GM12878 (cell line): ENCODE results near the gene CYP4V2.

- RAMPAGE, long total RNA: no peak
- RRBS, 2 experiments: no CpG with 5 or more reads among the region's 30 CpGs
CAGE:
- cytosol, long polyA minus RNA: no peak
- cytosol, long polyA plus RNA: no peak
- long polyA plus RNA: no peak
- nucleolus, long total RNA: no peak
- nucleus, long polyA plus RNA: no peak
- nucleus, long total RNA: no peak
Measured at GRCh38 chr4:185737543-185738593, 74.1 kb downstream of the SORBS2 start.

DNA sequence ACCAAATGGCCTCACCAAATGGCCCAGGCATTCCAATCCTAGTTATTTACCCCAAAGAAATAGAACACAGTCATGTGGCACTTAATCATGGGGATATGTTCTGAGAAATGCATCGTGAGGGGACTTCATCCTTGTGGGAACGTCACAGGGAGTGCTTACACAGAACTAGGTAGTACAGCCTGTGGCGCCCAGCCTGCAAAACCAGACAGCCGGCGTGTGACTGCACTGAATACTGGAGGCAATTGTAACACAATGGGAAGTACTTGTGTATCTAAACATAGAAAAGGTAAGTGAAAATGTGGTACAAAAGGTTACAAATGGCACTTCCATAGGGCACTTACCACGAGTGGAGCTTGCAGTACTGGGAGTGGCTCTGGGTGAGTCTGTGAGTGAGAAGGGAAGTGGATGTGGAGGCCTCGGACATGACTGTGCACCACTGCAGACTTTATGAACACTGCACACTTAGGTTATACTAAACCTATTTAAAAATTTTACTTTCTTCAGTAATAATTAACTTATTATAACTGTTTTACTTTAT is 5.2 kb downstream of the TLR3 start:
- RAMPAGE, long total RNA: no peak
- RRBS, 2 experiments: no CpG with 5 or more reads among the region's 7 CpGs
CAGE:
- cytosol, long polyA minus RNA: no peak
- cytosol, long polyA plus RNA: no peak
- long polyA plus RNA: no peak
- nucleolus, long total RNA: no peak
- nucleus, long polyA plus RNA: no peak
- nucleus, long total RNA: no peak

DNA sequence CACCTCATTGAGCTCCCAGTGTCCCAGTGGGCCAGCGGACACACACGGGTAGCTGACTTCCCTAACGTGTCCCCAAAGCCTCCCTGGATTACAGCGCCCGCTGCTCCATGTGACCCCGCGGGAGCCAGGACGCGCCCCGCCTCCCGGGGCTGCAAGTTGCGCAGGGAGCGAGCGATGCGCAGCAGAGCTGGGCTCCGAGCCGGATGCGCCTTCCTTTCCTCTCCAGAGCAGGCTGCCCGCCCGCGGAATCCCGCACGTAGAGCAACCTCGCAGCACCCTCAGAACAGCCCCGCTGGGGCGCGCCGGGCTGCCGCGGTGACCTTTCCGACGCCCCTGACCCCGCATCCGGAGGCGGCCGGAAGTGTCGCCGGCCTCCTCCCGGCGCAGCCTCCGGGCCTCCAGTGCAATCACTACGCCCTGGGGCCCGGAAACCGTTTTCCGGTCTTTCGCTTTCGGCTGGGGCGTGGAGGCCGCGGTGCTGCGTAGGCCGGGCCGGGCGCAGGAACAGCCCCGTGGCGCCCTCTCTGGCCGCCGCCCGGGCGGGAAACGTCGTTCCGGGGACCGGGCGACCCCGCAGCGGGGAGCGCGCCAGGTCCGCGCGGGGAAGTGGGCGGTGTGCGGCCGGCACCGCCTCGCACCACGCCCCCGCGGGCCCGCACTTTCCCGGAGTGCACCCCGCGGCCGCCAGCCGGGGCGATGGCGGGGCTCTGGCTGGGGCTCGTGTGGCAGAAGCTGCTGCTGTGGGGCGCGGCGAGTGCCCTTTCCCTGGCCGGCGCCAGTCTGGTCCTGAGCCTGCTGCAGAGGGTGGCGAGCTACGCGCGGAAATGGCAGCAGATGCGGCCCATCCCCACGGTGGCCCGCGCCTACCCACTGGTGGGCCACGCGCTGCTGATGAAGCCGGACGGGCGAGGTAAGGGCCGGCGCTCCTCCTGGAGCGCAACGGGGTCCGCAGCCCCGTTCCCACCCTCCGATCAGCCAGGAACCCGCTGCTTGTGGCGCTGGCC is at the start of gene CYP4V2:
CYP4V2 (plus strand) TSS at position 440 of the 1,004 bp plus-strand sequence.
- RAMPAGE, long total RNA: no peak
- RRBS, 2 experiments: 1 to 2% methylated on average over 56 to 60 of the region's 116 CpGs
CAGE:
- cytosol, long polyA minus RNA: start-site peak on the plus strand centred at position 674 of the sequence, 32 bp wide, 5 reads
- cytosol, long polyA plus RNA: start-site peak on the plus strand centred at position 447 of the sequence, 64 bp wide, 24 and 22 reads in 2 replicates
- long polyA plus RNA: start-site peak on the plus strand centred at position 470 of the sequence, 87 bp wide, 14 and 30 reads in 2 replicates
- nucleolus, long total RNA: start-site peak on the plus strand centred at position 456 of the sequence, 59 bp wide, 44 reads; start-site peak on the plus strand centred at position 609 of the sequence, 115 bp wide, 19 reads
- nucleus, long polyA plus RNA: no peak
- nucleus, long total RNA: no peak

DNA sequence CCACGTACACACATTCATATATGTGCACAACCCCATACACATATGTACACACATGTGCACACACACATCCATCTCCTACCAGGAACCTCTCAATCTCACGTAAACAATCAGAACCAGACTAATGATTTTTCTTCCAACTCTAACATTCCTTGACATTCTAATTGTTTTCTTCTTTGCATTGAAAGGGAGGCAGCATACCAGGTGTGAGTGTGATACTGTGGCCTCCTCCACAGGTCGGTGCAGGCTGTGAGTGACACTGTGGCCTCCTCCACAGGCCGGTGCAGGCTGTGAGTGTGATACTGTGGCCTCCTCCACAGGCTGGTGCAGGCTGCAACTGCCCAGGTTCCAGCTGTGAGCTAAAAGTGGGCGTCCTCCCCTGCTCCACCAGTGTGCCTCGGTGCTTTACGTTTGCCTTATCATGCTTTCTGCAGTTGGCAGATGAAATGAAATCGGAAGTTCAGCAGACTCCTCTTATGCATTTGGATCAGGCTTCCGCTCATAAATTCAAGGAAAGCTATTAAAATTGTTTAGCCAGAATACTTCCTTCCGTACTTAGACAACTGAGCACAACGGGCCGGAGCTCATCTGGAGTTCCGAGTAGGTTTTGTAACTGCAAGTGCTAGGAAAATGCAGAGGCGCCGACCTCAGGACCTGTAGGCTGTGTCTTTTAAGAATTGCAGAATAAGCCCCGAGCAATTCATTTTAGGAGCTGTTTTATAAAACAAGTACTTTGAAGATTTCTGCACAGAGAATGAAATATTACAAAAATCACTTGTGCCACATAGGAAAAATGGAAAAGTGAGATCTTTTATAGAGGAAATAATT is 12.0 kb downstream of the CYP4V2 start:
- RAMPAGE, long total RNA: no peak
- RRBS, 2 experiments: no CpG with 5 or more reads among the region's 16 CpGs
CAGE:
- cytosol, long polyA minus RNA: no peak
- cytosol, long polyA plus RNA: no peak
- long polyA plus RNA: no peak
- nucleolus, long total RNA: no peak
- nucleus, long polyA plus RNA: no peak
- nucleus, long total RNA: no peak

DNA sequence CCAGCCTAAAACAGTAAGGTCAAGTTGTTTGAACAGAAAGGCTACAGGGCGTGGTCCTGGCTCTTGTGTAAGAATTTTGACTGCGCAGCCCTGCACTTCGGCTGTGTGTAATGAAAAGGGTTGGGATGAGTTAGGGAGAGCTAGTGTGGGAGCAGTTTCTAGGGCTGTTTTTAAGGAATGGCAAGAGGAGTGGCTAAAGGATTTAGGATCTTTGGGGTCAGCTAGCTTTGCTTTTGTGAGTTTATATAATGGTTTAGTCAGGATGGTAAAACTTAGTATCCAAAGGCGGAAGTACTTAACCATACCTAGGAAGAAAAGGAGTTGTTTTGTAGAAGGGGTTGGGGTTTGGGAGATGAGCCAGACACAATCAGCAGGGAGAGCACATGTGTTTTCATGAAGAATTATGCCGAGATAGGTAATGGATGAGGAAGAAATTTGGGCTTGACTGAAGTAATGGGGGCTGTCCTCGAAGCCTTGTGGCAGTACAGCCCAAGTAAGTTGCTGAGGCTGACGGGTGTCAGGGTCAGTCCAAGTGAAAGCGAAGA is 16.8 kb downstream of the KLKB1 start:
- RAMPAGE, long total RNA: no peak
- RRBS, 2 experiments: no CpG with 5 or more reads among the region's 8 CpGs
CAGE:
- cytosol, long polyA minus RNA: no peak
- cytosol, long polyA plus RNA: no peak
- long polyA plus RNA: no peak
- nucleolus, long total RNA: no peak
- nucleus, long polyA plus RNA: no peak
- nucleus, long total RNA: no peak

DNA sequence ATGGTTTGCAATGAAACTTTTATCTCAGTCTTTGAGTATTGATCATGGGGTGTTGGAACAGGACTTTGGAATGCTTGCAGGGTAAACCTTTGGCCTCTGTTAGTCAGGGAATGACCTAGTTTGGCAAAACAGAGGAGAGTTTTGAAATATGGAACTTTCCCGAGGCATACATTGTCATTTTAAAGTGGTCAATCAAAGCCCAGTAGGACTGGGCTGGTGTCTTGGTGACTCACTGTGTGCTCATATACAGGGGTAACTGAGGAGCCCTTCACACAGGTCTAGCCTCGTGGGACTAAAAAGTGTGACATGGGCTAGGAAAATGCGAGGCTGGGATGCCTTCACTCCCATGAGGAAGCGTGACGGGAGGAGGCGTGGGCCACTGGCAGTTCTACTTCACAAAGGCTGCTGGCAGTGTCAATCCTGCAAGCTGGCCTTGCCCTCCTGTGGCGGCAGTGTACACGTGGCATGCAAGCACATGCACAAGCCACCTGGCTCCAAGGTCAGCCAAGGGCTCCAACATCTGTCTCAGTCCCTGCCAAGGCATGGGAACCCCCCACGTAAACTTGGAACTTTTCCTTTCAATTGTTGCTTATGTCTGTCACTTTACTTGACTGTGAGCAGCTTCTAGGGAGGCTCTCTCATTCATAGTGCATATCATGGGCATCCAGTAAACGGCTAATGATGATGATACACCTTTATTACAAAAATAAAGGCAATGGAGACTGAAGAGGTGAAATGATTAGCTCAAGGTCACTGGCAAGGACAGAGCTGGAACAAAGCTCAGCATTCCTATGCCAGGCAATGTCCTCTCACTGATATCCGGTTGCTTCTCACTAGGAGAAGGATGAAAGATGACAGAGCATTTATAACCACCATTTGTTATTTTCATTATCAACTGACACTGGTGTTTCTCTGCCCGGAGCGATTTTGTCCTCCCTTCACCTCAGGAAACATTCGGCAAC is 5.1 kb upstream of the F11 start:
- RAMPAGE, long total RNA: no peak
- RRBS, 2 experiments: 22% methylated on average over 1 of the region's 14 CpGs; no CpG with 5 or more reads in 1 of the 2 experiments
CAGE:
- cytosol, long polyA minus RNA: no peak
- cytosol, long polyA plus RNA: no peak
- long polyA plus RNA: no peak
- nucleolus, long total RNA: no peak
- nucleus, long polyA plus RNA: no peak
- nucleus, long total RNA: no peak

DNA sequence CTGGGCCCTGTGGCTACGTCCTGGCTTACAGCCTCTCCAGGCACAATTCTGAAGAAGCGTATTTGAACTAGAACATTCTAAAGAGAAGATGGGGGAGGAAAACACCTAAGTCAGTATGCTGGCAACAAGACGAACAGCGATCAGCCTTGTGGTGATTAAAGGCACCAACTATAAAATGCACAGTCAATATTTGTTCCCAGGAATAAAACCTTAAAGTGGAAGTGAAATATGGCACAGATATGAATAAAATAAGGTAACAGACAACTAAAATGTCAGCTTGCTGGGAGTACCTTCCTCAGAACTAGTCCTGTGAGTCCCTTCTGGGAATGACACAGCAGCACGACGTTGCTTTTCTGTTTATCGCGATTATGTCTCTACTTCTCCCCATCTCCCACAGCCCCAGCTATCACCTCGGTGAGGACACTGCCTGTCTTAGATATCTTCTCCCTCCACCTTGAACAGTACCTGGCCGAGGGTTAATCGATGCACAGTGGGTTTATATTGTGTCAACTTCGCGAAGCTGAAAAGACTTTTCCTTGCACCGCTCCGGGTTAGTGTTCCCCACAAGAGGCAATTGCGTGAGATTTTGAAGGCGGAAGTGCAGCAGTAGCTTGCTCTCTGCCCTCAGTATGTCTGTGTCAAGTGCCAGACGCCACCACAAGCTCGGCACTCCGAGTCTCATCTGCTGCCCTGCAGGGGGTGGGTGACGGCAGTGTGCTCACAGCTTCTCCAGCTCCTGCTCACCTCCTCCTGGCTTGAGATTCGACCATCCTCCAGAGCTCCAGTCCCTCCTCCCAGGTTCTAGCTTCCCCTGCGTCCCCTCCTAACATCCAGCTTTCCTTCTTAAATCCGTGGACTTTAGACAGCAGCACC is 17.4 kb downstream of the MTNR1A start:
- RAMPAGE, long total RNA: no peak
- RRBS, 2 experiments: no CpG with 5 or more reads among the region's 24 CpGs
CAGE:
- cytosol, long polyA minus RNA: no peak
- cytosol, long polyA plus RNA: no peak
- long polyA plus RNA: no peak
- nucleolus, long total RNA: no peak
- nucleus, long polyA plus RNA: no peak
- nucleus, long total RNA: no peak

- RAMPAGE, long total RNA: no peak
- RRBS, 2 experiments: no CpG with 5 or more reads among the region's 16 CpGs
CAGE:
- cytosol, long polyA minus RNA: no peak
- cytosol, long polyA plus RNA: no peak
- long polyA plus RNA: no peak
- nucleolus, long total RNA: no peak
- nucleus, long polyA plus RNA: no peak
- nucleus, long total RNA: no peak
Measured at GRCh38 chr4:186628024-186628479, 72.7 kb upstream of the MTNR1A start.

DNA sequence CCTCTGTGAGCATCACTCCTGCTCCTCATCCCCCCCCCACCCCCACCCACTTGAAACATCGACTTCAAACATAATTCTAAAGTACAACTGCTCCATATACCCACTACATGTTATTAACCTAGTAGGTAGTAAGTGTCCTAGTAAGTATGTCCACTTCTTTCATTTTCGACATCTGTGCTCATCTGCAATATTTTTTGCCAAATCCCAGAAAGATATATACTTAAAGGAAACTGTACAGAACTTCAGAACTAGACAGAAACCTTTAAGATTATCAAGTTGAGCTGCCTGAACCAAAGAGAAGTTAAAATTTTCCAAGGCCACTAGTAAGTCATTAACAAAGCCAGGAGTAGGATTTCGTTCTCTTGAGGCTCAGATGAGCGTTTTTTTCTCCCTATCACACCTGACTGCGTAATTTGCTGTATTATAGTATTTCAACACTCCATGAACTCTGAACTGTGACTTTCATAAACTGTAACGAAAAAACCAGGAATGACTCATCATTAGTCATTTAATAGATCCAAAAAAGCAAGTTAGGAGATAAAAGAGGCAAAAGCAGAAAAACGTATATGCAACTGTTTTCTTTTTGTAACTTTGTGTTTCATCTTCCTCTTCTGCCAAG is 79.8 kb downstream of the FAT1 start:
- RAMPAGE, long total RNA: no peak
- RRBS, 2 experiments: no CpG with 5 or more reads among the region's 7 CpGs
CAGE:
- cytosol, long polyA minus RNA: no peak
- cytosol, long polyA plus RNA: no peak
- long polyA plus RNA: no peak
- nucleolus, long total RNA: no peak
- nucleus, long polyA plus RNA: no peak
- nucleus, long total RNA: no peak

GRCh38 chr4:186685602-186686148 is 38.0 kb downstream of the FAT1 start:
- RAMPAGE, long total RNA: no peak
- RRBS, 2 experiments: no CpG with 5 or more reads among the region's 3 CpGs
CAGE:
- cytosol, long polyA minus RNA: no peak
- cytosol, long polyA plus RNA: no peak
- long polyA plus RNA: no peak
- nucleolus, long total RNA: no peak
- nucleus, long polyA plus RNA: no peak
- nucleus, long total RNA: no peak

DNA sequence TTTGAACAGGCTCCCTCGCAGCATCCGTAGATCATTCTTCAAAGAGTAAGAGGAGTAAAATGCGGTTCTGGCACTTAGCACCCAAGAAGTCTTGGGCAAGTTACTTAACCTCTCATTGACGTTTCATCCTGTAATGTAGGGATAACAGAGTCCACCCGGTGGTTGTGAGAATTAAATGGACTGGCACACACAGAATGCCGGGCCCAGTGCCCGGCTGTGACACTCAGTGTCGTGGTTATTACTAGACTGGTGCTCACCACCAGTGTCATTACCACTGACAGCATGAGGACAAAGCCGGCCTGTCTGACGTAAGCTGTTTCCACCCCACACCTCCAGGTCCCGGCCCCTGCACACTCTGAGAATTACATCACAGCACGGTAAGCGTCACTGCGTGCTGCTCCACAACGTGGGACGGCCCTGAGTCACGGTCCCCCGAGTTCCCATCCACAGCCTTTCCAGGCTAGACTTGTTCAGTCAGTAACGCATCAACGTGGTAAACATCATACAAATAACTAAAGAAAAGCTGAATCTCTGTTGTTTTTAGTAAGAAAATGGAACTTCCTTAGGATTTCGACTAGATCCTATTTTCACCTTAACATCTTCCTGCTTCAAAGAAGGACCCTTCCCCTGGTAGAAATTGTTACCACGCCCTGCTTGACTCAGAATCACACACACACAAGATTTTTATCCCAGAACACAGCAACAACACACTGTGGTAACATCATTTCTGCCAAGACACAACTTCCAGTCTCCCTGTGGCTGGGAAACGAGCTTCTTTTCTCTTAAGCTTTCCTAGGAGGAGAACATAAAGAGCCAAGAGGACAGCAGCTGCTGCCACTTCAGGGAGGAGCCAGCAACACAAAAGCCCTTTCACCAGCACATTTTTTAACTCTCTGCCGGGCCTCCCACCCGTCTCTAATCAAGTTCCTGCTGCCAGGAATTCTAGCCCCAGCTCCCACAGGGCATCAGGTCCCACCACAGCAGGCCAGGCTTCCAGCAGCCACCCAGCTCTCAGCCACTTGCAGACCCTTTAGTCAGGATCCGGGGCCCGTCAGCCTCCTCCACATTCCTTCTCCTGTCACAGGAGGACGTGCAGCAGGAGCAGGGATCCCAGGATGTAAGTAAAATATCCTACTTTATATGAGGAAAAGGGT is 22.7 kb downstream of the FAT1 start:
- RAMPAGE, long total RNA: no peak
- RRBS, 2 experiments: 43 to 54% methylated on average over 4 of the region's 28 CpGs
CAGE:
- cytosol, long polyA minus RNA: no peak
- cytosol, long polyA plus RNA: no peak
- long polyA plus RNA: no peak
- nucleolus, long total RNA: no peak
- nucleus, long polyA plus RNA: no peak
- nucleus, long total RNA: no peak

GRCh38 chr4:186900931-186901110 is 177.2 kb upstream of the FAT1 start:
- RAMPAGE, long total RNA: no peak
CAGE:
- cytosol, long polyA minus RNA: no peak
- cytosol, long polyA plus RNA: no peak
- long polyA plus RNA: no peak
- nucleolus, long total RNA: no peak
- nucleus, long polyA plus RNA: no peak
- nucleus, long total RNA: no peak

- RAMPAGE, long total RNA: no peak
- RRBS, 2 experiments: no CpG with 5 or more reads among the region's 10 CpGs
CAGE:
- cytosol, long polyA minus RNA: no peak
- cytosol, long polyA plus RNA: no peak
- long polyA plus RNA: no peak
- nucleolus, long total RNA: no peak
- nucleus, long polyA plus RNA: no peak
- nucleus, long total RNA: no peak
Measured at GRCh38 chr4:186934184-186934675, 210.6 kb upstream of the FAT1 start.

- RAMPAGE, long total RNA: no peak
- RRBS, 2 experiments: no CpG with 5 or more reads among the region's 7 CpGs
CAGE:
- cytosol, long polyA minus RNA: no peak
- cytosol, long polyA plus RNA: no peak
- long polyA plus RNA: no peak
- nucleolus, long total RNA: no peak
- nucleus, long polyA plus RNA: no peak
- nucleus, long total RNA: no peak
Measured at GRCh38 chr4:186946097-186946535, 222.5 kb upstream of the FAT1 start.

- RAMPAGE, long total RNA: no peak
- RRBS, 2 experiments: no CpG with 5 or more reads among the region's 1 CpG
CAGE:
- cytosol, long polyA minus RNA: no peak
- cytosol, long polyA plus RNA: no peak
- long polyA plus RNA: no peak
- nucleolus, long total RNA: no peak
- nucleus, long polyA plus RNA: no peak
- nucleus, long total RNA: no peak
Measured at GRCh38 chr4:187307265-187307482, 583.5 kb upstream of the FAT1 start.

GRCh38 chr4:188032052-188032763 is 36.6 kb downstream of the ZFP42 start:
- RAMPAGE, long total RNA: no peak
- RRBS, 2 experiments: 75% methylated on average over 3 of the region's 21 CpGs; no CpG with 5 or more reads in 1 of the 2 experiments
CAGE:
- cytosol, long polyA minus RNA: no peak
- cytosol, long polyA plus RNA: no peak
- long polyA plus RNA: no peak
- nucleolus, long total RNA: no peak
- nucleus, long polyA plus RNA: no peak
- nucleus, long total RNA: no peak

DNA sequence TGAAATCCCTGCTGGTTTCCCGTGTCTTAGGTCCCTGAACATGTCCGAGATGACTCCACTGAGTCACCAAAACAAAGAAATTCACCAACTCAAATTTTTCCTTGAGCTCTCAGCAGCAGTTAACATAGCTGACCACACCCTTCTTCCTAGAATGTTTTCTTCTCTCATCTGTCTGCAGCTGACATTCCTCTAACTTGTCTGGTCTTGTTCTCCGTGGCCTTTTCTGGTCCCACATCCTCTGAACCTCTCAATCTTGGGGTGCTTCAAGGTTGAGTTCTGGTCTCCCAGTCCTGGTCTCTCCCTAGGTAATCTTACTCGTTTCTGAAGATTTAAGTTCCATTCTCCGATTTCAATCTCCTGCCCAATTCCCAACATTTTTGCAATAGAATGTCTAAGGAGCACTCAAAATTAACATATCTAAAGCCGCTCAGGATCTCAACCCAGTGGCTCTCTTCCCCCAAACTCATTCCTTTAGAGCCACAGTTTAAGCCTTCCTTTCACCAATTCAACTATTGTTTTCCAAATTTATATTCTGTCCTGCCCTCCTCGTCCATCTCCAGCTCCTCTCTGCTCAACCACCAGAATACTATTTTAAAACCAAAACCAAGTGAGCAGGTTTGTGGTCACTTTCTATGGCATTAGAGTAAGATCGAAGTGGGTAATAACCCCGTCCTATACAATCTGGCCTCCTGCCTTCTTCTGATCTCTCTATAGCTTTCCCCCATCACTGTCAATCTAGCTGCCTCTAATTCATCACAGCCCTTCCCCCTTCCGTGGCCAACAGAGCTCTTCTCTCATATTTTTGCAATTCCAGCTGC is 1.3 kb downstream of the TRIML2 start:
- RAMPAGE, long total RNA: no peak
- RRBS, 2 experiments: no CpG with 5 or more reads among the region's 10 CpGs
CAGE:
- cytosol, long polyA minus RNA: no peak
- cytosol, long polyA plus RNA: no peak
- long polyA plus RNA: no peak
- nucleolus, long total RNA: no peak
- nucleus, long polyA plus RNA: no peak
- nucleus, long total RNA: no peak

DNA sequence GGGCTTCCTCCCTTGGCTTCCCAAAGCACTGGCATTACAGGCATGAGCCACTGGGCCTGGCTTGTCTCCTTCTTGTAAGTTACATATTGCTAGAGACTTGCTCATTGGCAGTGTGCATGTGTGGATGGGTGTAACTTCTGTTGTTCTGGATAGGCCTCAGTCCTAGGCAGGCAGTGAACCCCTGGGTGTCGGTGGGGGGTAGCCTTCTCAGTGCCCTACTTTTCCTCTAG is 517.7 kb downstream of the TRIML1 start:
- RAMPAGE, long total RNA: no peak
- RRBS, 2 experiments: no CpG with 5 or more reads among the region's 1 CpG
CAGE:
- cytosol, long polyA minus RNA: no peak
- cytosol, long polyA plus RNA: no peak
- long polyA plus RNA: no peak
- nucleolus, long total RNA: no peak
- nucleus, long polyA plus RNA: no peak
- nucleus, long total RNA: no peak

DNA sequence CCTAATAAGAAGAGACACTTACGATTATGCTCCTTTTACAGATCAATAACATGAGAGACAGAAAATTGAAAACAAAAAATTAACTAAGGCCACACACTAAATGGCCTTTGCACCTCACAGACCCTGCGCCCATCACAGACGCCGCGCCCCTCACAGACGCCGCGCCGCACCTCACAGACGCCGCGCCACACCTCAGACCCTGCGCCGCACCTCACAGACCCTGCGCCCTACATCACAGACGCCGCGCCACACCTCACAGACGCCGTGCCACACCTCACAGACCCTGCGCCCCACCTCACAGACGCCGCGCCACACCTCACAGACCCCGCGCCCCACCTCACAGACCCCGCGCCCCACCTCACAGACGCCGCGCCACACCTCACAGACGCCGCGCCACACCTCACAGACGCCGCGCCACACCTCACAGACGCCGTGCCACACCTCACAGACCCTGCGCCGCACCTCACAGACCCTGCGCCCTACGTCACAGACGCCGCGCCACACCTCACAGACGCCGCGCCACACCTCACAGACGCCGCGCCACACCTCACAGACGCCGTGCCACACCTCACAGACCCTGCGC is 657.3 kb downstream of the TRIML1 start:
- RAMPAGE, long total RNA: no peak
- RRBS, 2 experiments: no CpG with 5 or more reads among the region's 55 CpGs
CAGE:
- cytosol, long polyA minus RNA: no peak
- cytosol, long polyA plus RNA: no peak
- long polyA plus RNA: no peak
- nucleolus, long total RNA: no peak
- nucleus, long polyA plus RNA: no peak
- nucleus, long total RNA: no peak

- RAMPAGE, long total RNA: no peak
- RRBS, 2 experiments: no CpG with 5 or more reads among the region's 4 CpGs
CAGE:
- cytosol, long polyA minus RNA: no peak
- cytosol, long polyA plus RNA: no peak
- long polyA plus RNA: no peak
- nucleolus, long total RNA: no peak
- nucleus, long polyA plus RNA: no peak
- nucleus, long total RNA: no peak
Measured at GRCh38 chr4:188956770-188957133, 817.5 kb downstream of the TRIML1 start.